ENCODE results near the gene SAMSN1.

GRCh38 chr21:6110845-6111361 lies 4410.5 kb upstream of the TPTE start:
- PRO-cap, result no peak

DNA sequence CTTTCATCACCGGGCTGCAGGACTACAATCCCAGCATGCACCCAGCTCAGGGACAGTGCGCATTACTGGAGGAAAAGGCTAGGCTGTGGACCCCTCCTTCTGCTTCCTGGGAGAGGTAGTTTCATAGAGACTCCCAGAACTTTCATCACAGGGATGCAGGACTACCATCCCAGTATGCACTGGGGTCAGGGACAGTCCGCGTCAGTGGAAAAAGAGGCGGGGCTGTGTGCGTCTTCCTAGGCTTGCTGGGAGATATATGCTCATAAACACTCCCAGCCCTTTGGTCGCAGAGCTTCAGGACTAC lies 4149.6 kb upstream of the TPTE start:
- PRO-cap, result no peak

- PRO-cap, result no peak
Measured at GRCh38 chr21:8987945-8989301, 1533.0 kb upstream of the TPTE start.

- PRO-cap, result no peak
Measured at GRCh38 chr21:10119223-10119839, 402.1 kb upstream of the TPTE start.

DNA sequence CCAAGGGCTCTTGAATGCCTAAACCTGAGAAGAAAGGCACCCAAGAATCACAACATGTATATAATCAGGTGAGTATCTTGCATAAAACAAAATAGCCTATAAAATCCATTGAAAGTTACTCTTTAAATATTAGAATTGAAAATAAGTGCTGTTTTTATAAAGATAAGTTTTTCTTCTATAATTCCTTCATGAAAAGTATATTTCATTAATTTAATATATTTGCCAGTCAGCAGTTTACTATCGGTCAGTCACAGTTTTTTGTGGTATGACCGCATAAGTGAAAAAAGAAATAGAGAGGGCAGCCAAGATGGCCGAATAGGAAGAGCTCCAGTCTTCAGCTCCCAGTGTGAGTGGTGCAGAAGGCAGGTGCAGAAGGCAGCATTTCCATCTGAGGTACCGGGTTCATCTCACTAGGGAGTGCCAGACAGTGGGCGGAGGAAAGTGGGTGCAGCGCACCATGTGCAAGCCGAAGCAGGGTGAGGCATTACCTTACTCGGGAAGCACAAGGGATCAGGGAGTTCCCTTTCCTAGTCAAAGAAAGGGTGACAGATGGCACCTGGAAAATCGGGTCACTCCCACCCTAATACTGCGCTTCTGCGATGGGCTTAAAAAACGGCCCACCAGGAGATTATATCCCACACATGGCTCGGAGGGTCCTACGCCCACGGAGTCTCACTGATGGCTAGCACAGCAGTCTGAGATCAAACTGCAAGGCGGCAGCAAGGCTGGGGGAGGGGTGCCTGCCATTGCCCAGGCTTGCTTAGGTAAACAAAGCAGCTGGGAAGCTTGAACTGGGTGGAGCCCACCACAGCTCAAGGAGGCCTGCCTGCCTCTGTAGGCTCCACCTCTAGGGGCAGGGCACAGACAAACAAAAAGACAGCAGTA lies 44.1 kb downstream of the LIPI start:
- PRO-cap, result no peak

GRCh38 chr21:14517716-14518783 lies 28.1 kb downstream of the SAMSN1 start:
- PRO-cap, result no peak

DNA sequence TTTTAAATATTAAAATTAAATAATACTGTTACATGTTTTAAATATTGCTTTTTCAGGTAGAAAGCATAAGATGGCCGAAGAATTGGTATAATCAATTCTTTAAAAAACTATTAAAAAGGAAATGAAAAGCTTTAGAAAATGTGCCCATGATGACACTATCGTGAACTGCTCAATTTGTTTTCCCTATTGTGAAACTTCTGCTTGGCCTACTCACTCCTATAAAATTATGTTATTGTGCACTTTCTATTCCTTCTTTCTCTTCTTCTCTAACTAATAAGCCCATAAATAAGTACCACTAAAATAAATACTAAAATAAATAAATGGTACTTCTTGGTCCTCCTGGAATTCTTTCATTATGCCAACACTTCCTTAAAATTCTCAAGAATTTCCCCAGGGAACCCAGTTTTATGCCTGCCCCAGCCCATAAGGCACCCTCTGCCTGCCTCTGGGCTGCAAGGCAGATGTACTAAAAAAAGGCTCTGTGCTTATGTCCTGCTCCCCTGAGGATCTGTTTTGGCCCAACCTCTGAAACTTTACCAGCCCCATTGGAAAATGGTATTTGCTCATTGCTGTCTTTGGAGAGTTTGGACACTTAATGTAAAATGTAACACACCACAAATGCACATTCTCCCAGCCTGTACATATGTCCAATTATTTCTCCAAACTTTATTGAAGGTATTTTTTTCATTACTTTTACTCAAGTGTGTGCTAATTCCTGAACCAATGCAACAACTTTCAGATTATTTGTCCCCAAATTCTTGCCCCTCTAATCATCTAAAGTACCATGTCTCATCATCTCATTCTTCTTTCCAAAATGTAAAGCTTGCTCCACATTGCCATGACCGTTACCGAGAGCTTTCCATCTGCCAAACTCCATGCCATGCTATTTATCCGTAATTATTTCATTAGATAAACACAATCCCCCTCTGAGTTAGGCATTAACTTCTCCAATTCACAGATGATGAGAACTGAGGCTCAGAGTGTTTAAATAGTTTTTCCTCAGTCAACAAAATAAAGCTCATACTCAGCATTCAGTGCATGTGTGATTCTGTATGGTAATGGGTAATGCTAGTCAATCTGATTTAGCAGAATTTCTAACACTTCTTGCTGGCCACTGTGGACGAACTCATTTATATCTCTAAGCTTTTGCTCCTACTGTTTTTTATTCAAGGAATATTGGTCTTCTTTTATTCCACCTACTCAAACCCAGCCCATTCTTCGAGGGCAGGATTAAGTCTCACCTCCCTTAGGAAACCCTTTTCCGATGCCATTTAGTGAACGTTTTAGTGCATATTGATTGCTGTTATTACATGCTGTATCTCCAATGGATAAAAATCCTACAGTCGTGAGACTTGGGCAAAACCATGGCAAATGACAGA lies 17.6 kb downstream of the SAMSN1 start:
- PRO-cap, result no peak

- PRO-cap, result no peak
Measured at GRCh38 chr21:14536992-14537747, 8.9 kb downstream of the SAMSN1 start.

DNA sequence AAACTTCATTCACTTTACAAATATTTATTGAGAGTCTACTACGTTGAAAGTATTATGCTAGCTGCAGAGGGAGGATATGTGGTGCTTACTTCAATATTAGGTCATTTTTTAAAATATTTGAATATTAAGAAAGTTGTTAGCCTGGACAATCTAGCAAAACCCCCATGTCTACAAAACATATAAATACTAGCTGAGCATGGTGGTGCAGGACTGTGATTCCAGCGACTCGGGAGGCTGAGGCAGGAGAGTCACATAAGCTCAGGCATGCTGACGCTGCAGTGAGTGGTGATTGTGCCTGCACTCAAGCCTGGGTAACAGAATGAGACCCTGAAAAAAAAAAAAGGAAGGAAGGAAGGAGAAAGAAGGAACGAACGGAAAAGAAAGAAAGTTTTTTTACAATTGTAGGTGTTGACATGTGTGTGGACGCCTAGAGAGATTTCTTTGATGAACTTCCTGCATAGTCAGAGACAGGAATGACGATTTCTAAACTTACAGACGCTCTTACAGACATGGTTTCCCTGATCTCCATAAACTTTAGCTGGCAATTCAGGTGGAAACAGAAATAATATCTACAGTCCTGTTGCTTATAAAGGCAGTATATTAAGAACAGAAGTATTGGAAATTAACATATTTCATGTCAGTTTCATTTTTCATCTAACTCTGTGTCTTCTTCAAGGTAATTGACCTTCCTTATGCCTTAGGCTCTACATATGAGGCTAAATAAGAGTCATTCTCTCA lies 4.3 kb downstream of the SAMSN1 start:
- PRO-cap, result no peak

DNA sequence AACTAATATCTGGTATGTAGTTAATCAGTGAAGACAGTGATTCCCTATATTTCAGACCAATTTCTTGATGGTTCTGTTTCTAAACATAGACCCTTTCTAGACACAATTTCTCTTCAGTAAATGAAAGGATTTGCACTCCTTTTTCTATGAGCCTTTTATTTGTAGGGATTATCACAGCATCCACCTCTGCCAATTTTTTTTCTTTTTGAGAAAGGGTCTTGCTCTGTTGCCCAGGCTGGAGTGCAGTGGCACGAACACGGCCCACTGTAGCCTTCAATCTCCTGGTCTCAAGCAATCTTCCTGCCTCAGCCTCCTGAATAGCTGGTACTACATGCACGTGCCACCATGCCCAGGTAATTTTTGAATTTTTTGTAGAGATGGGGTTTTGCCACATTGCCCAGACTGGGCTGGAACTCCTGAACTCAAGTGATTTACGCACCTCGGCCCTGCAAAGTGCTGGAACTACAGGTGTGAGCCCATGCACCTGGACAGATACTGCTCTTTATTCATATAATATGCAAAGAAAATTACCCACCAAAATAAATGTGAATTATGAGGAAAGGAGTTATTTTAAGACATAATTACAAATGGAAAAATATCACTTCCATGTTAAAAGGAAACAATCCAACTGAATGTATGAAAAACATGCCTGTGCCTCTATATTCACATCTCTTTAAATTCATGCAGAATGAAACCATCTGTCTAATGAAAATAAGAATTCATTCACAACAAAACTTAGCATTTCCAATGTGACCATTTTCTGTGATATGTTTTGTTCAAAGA lies 2.1 kb downstream of the SAMSN1 start:
- PRO-cap, result no peak

DNA sequence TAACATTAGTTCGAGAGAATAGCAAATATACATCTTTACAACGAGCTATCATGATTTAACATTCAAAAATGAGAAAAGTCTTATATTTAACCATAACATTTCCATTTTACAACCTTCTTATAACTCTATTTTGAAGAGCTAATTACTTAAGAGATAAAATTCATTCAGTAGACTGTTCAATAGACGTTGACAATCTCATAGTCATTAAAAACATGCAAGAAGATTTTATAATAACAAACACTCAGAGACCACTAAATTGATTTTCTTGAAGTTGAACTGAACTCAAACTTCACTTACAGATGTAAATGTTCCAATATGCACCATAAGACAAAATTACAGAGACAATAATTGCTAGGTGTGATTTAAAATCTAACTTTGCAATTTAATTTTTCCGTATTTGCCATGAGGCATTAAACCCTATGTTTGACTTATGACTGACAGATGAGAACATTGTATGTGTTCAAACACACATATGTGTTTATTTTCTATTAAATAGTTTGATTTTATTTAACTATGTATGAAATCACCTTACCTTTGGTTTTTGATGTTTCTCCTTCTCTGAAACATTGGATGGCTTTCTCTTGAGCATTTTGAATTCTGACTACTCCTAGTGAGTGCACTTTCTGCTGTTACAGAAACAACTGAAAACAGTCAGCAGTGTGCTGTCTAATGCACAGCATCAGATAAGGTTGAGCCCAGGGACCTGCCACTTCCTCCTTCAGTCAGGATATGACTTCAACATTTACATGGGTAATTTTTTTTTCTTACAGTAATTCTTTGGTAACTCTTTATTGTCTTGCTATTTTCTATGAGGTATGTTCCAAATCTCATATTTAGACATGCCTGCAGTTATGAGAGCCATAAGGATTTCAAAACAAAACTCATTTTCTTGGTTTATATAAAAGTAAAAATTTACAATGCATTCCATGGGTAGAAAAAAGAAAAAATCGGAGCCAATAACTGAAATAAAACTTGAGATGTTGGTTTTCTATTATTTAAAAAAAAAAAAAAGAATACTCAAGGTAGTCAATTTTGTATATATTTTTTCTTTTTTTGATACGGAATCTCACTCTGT lies at the start of gene SAMSN1:
TSS of gene SAMSN1 (minus strand) at position 643 of the 1,075 bp plus-strand sequence.
- PRO-cap, result no peak

DNA sequence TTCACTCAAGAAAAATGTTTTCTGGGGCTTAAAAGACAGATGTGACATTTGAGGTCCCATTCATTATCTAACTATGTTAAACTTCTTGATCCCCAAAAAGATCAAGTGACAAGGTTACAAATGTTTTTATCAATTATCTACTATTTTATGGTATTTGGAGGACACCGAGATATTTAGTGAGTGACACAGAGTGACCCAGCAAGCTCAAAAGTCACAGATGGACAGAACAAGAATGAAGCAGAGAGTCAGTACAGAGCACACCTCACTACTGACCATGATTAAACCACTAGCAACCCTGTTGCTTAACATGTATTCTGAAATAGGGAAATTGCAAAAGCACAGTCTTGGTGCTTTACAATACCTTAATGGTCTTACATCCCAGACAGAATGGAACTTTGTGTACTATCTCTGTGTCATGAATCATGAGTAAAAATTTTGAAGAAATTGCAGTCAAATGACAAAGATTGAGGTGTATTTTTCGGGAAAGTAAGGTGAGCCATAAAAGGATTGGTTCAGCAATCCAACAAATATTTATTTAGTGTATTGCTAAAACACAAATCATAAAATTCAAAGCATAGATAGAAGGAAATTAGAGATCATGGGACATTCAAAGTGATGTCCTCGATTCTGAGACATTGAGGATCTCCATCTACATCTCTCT lies 2.6 kb upstream of the SAMSN1 start:
- PRO-cap, result no peak

DNA sequence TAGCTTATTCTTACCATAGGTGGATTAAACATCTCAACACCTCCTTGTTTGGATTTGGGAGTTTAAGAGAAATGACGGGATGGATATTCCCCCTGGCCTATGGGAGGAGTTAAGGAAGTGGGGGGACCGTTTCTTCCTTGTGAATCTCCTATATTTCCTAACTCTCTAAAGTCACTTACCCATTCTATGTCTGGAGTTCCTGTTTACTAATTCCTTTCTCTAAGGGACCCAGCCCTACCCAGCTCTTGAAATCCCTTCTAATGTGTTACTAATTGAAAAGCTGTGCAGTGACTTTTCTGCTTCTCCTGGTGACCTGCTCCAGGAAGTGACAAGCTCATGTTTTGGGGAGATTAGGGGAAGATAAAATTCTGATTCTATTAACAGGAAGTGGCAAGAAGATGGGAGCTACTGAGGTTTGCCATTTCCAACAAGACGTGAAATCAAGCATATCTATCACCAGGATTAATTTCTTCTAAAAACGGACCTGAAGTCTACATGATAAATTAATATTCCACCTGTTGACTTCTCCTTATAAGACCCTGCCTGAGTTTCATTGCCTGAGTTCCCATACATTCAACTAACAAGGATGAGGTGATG lies 4.1 kb upstream of the SAMSN1 start:
- PRO-cap, result no peak

DNA sequence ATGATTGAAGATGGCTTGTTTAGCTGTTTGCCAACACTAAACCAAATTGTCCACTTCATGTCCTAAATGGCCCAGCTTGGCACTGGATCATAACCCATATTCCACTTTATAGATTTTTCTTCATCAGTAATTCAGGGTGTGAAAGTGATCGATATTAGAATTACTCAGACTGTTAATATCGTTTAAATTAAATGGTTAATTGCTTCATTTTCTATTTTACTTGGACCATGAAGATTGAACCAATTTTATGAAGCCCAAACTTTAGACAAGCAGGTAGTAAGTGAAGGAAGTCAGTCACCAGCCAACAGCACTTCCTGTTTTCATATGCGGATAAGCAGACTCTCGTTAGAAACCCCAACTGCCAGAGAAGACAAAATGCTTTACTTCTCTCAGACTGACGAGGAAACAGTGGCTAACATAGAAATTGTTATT lies 129.5 kb upstream of the SAMSN1 start:
- PRO-cap, result no peak

DNA sequence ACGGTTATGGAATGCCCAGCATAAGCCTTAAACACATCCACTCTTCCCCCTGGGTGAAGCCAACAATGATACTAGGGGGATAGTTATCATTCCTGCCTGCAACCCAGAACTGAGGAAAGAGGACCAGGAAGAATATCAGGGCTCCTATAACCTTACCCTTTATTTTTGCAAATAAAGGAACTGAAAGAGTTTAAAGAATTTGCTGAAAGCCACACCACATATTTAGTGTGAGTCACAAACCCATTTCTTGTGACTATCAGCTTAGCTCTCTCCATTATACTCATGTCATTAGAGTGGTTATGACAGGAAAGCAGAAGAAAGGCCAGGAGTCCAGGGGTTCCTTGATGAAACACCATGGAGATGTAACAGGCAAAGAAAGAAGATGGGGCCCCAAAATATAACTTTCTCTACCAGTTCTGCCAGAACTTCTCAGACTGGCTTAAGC lies 141.1 kb upstream of the SAMSN1 start:
- PRO-cap, result no peak

- PRO-cap, result no peak
Measured at GRCh38 chr21:15028891-15029658, 35.7 kb downstream of the NRIP1 start.

DNA sequence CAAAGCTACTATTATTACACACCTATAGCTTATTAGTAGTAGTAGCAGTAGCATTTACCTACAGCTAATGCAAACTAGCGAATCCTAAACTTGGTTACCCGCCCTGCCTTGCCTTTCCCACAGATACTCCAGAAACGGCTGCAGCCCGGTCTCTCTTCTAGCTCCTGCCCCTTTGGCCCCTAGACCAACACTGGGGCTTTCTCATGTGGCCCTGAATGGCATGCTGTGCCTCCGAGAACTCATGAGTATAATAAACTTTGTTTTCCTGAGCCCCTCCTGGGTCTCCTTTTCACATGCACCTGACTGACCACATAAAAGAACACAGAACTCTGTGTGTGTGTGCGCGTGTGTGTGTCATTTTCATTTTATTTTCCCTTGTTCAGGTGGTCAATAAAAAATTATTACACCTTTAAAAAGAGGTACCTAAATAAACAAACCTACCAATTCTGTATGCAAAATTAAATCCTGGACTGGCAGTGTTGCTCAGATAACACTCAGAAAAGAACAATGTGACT lies 13.8 kb downstream of the NRIP1 start:
- PRO-cap, result no peak

DNA sequence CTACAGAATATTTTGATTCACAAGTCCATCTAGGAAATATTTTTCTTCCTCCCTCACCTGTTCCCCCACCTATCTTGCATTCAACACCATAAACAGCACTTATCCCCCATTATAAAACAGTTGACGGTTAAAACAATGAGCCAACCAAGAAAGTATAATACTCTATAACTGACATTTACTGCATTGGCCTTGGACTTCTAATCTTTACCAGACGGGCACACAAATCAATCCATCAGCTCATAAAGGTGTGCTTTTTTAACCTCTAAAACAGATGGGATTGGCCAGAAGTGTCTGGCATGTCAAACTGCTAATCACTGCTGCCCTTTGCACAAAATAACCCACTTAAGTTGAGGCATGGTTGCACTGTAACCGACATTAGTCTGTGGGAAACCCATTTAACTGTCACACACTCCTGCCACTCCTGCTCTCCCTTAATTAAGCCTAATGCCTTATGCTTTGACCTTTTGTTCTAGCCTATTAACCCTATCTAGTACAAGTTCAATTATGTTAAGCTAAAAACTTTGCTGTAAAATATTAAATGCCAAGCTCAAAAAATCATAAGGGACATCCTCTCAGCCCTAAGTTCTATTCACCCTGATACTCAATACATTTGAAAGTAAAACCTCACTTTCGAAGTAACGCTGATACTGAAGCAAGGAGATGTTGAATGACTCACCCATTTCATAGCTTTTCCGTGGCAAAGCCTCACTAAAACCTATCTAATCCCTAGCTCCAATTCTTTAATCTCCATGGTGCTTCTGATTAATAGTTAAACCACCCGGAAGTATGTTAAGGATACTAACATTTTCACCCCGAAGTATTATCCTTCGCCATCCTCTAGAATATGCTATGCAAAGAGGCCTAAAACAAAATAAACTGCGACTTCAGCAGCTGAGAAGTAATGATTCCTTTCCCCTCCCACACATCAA lies 13.0 kb downstream of the NRIP1 start:
- PRO-cap, result no peak

DNA sequence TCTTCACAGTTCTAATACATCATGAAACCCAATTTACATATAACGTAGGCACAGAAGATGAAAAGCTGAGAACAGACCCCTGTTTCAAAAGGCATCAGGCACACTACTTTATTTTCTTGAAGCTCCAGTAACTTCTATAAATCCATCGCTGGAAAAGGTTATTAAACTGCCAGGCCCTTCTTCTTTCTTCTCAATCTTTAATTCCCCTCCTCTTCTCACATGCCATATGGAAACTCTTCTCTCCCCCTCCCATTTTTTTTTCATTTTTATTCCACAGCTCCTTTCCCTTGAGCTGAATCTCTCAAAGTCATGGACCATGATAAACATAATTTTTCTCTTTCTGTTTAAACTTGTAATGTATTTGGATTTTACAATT lies 86.2 kb upstream of the NRIP1 start:
- PRO-cap, result no peak

- PRO-cap, result no peak
Measured at GRCh38 chr21:15731216-15731641, 1.4 kb downstream of the USP25 start.